Lower leg skin (tissue), 2 donors: Measurements from ENCODE around the gene SAMD14.

DNA sequence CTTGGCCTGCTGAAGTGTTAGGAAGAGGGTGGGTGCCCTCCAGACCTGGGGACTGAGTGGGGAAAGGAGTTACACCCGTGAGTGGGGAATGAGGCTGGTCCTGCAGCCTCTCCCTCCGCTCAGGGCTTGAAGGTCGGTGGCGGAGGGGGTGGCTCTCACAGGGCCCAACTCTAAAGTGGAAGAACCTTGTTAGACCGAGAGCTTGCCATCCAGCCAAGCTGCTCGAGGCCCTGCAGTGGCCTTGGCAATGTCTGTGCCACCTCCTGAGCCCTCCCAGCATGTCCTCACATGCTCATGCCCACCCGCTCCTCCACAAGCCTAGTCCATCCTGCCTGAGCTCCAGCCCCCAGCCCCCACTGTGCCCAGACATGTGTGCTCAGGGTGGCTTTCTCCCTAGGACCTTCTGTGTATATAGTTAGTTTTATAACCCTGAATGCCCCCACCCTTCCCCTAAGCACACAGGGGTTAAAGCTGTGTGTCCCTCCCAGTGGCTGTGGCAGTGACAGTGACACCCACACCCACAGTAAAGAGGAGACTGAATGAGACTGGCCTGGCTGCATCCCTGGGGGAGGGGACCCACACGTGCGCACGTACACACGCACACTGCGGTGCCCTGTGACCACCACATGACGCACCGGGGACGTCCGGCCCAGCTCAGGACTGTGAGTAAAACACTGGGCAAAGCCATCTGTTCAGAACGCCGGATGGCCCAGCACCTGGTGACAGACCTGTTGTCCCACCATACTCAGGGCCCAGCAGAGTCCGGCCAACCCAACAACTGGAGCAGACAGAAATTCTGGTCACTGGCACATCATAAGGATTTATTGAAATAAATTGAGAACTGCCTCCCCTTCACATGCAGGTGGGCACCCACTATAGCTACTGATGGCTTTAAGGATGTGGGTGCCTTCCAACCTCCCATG, 15.6 kb downstream of the PDK2 start:
- PRO-cap, result bidirectional peak, plus-strand start at position 695 of the sequence, minus-strand start at position 501 of the sequence
- RAMPAGE, long total RNA, 2 experiments, result no peak in any of the 2 experiments

GRCh38 chr17:50111961-50112786, 17.0 kb downstream of the PDK2 start:
- PRO-cap, result no peak
- RAMPAGE, long total RNA, 2 experiments, result no peak in any of the 2 experiments

- PRO-cap, result no peak
- RAMPAGE, long total RNA, 2 experiments, result no peak in any of the 2 experiments
Observed at GRCh38 chr17:50128464-50128999, 1.4 kb downstream of the SAMD14 start.

- PRO-cap, result no peak
- RAMPAGE, long total RNA, 2 experiments, result no peak in any of the 2 experiments
Observed at GRCh38 chr17:50129482-50130651, at the start of gene SAMD14. Gene SAMD14, minus strand, starts transcription at chr17:50130160.

DNA sequence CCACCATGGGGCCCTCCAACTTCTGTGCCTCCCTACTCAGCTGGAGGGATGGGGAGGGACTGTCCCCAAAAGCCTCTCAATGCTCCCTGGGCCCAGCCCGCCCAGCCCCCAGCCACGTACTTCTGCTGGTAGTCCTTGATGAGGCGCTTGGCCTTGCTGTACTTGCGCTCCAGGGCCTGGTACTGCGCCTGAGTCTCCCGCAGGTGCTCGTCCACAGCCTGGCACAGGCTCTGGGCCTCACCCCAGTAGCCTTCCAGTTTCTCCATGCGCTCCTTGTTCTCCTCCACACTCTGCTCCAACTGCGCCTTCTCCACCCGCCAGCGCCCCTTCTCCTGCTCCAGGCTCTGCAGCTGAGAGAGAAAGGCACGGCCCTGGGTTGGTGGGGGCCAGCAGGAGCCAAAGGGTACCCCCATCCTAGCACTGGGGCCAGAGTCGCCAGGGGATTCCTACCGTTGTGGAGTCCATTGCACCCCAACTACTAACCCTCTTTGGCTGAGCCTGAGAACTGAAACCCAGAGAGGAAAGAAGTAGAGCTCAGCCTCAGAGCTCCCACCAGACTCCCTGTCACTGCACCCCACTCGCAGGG, 6.0 kb upstream of the SAMD14 start:
- PRO-cap, result no peak
- RAMPAGE, long total RNA, 2 experiments, result no peak in any of the 2 experiments

GRCh38 chr17:50161328-50162173, 4.3 kb upstream of the SGCA start:
- PRO-cap, result unidirectional peak, minus-strand start at chr17:50161596
- RAMPAGE, long total RNA, 2 experiments, result no peak in any of the 2 experiments

DNA sequence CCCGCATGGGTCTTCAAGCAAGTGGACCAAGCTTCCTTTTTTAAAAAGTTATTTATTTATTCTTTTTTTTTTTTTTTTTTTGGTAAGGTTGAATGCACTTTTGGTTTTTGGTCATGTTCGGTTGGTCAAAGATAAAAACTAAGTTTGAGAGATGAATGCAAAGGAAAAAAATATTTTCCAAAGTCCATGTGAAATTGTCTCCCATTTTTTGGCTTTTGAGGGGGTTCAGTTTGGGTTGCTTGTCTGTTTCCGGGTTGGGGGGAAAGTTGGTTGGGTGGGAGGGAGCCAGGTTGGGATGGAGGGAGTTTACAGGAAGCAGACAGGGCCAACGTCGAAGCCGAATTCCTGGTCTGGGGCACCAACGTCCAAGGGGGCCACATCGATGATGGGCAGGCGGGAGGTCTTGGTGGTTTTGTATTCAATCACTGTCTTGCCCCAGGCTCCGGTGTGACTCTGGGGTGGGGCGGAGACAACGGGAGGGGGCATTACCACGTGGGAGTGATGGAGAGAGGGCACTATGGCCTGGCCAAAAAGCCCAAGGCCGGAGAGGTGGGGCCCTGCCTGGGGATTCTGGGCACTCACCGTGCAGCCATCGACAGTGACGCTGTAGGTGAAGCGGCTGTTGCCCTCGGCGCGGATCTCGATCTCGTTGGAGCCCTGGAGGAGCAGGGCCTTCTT, 16.1 kb downstream of the COL1A1 start:
- PRO-cap, result no peak
- RAMPAGE, long total RNA, 2 experiments, result no peak in any of the 2 experiments

- PRO-cap, result no peak
- RAMPAGE, long total RNA, 2 experiments, result no peak in any of the 2 experiments
Observed at GRCh38 chr17:50259707-50260128, 14.5 kb upstream of the TMEM92 start.

DNA sequence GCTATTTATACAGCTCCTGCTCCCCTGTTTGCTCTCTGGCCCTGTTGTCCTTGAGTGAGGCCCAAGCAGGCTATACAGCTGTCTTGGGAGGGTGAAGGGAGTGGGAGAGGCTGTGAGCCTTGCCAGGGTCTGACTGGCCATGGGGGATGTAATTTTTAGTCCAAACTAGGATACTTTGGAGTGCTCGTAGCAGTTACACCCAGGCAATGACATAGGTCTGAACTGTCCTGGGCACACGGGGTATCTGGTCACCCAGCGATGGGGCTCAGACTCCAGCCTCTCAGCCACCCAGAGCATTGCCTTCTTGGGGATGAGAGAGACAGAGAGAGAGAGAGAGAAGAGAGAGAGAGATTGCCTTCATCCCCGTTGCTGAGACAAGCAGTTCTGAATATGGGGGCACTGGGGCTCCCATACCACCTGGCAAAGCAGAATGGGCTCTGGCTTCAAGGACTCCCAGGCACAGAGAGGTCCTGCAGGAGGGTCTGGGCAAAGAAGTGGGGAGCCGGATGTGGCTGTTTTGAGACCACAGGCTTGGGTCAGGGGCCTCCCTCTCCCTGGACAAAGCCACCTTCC, 10.8 kb upstream of the TMEM92 start:
- PRO-cap, result no peak
- RAMPAGE, long total RNA, 2 experiments, result no peak in any of the 2 experiments

DNA sequence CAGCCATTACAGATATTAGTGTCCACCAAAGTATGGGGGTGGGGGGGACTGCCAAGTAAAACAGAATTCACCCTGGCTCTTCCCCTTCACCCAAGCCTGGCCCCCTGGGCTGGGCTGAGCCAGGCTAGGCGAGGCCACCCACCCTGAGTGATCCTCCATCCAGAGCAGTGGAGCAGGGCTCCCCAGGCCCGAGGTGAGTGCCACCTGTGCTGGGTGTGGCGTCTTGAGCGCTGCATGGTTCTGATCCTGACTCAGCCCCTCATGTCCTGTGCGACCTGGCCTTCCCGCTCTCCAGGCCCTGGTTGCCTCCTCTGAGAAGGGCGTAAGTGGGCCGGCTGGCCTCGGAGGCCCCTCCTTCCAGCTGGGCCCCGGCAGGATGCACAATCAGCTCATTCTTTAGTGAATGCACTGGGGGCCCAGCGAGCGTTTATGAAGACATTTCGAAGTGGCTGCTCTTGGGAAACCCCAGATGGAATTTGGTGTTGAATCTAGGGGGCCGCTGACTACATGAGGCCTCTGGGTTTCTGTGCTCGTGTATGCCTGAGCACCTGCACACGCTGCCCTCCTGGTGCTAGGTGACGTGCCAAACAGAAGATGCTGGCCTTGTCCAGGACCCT, 3.8 kb upstream of the TMEM92 start:
- PRO-cap, result bidirectional peak, plus-strand start at position 468 of the sequence, minus-strand start at position 300 of the sequence
- RAMPAGE, long total RNA, 2 experiments, result no peak in any of the 2 experiments

DNA sequence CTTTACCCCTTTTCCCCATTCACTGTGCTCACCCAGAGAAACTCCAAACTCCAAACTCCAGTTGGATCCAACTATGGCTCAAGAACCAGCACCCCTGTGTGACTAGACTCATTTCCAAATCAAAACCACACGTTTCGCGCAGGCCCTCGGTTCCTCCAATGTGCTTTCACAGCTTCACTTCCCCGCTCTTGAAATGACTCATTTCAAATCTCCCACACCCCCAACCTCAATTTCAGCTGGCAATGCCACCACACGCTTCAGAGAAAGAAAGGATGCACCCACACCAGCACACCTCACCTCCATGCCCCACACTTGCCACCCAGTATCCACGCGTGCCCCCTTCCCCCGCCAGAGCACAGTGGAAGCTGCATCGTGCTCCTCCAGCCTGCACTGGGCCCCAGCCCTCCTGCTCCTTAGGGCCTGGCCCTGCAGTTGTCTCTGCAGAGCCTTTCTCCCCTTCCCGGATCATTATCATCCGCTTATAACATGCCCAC, 9.0 kb downstream of the TMEM92 start:
- PRO-cap, result no peak
- RAMPAGE, long total RNA, 2 experiments, result no peak in any of the 2 experiments

DNA sequence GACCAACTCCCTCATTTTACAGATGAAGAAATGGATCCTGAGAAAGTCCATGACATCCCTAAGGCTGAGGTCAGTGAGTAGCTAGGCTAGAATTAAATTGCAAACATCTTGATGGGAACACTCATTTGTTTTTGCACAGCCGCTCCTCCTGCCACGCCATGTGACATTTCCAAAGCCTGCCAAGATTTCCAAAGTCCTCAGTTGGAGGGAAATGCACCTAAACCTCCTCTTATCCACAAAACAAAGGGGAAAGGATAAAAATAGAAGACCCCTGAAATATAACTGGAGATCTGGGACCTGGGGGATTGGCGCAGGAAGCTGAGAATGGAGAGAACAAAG, 15.0 kb downstream of the TMEM92 start:
- PRO-cap, result no peak
- RAMPAGE, long total RNA, 2 experiments, result no peak in any of the 2 experiments

DNA sequence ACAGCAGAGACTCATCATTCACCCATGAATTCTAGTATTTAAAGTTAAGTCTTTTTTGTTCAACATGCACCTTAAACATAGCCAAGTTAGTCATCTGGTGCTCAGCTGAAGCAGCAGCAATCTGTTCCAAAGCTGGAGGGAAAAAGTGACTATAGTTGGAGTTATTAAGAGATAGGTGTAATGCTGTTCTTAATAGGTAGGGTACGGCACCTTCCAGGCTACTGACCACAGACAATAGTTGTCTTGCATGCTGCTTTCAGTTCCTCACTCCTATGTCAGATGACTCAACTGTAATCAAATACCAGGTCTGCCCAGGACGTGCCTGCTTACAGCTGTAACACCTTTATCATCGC, 6.0 kb downstream of the LRRC59 start:
- PRO-cap, result no peak
- RAMPAGE, long total RNA, 2 experiments, result no peak in any of the 2 experiments

DNA sequence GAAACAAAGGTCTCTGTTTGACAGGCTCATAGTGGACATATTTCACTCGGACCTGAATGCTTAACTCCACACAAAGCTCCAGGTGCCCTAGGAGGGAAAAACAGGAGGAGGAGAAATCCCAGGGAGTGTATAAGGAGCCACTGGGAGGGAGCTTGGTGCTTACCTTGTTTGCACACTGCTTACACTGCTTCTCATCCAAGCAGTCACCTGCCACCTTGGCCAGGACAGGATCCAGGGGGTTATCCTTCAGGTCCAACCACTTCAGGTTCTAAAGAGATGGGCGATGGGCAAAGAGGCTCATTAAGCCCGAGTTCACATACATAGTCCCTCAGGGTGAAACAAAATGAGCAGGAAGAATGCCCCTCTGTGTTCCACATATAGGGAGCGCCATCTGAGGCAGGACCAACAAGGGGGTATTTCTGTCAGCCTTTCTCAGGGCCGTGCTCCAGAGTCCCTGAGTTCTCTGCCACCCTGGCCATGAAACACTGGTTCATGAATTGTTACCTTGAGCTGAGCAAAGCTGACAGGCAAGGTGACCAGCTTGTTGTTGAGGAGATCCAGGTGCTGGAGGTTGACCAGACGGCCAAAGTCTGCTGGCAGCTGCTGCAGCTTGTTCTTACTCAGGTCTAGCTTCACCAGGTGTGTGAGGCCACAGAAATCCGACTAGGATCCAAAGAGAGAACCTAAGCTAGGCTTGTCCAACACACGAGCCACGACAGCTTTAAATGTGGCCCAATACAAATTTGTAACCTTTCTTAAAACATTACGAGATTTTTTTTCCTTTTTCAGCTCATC, 4.9 kb downstream of the LRRC59 start:
- PRO-cap, result no peak
- RAMPAGE, long total RNA, 2 experiments, result no peak in any of the 2 experiments

DNA sequence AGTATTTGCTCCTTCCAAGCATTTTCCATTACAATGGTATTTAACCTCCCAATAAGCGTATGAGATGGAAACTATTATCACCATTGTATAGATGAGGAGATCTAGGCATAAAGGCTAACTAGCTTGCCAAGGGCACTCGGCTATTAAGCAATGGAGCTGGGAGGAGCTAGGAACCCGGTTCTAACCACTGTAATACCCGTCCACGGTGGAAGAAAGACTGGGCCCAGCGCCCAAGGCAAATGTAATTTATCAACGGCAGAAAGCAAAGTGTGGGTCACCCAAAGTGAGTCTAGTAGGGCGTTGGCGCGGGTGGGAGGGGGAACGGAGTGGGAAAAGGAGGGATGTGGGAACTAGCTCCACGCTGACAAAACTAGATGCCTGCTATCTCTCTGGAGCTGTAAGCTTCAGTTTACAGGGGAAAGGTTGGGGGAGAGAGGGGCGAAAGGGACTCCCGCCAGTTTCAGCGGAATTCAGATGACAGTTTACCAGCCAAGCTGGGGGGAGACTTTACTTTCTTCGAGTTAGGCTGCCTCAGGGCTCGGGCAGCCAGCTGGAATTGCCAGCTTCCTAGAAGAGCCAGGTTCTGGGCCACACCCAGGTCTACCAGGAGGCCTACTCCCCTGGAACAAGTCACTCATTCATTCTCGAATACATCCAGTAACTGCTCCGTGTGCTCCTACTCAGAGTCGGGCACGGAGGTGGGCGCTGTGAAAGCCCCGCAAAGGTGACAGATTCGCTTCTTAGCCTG, 928 bp downstream of the LRRC59 start:
- PRO-cap, result unidirectional peak, plus-strand start at position 641 of the sequence
- RAMPAGE, long total RNA, 2 experiments, result no peak in any of the 2 experiments

DNA sequence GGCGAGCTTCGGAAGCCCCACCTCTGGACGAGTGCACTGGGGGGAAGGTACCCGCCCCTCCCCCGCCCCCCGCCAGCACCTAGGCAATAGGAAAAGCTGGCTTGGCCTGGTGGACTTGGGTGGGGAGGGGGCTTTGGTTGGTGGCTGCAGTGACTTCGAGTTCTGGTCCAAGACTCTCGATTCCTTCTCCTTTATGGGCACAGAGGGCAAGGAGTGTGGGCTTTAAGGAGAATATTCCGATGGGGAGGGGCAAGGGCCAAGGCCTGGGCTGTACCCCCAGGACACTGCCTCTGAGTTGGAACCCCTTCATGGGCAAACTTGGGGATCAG, 401 bp downstream of the ACSF2 start:
- PRO-cap, result no peak
- RAMPAGE, long total RNA, 2 experiments, result no peak in any of the 2 experiments

DNA sequence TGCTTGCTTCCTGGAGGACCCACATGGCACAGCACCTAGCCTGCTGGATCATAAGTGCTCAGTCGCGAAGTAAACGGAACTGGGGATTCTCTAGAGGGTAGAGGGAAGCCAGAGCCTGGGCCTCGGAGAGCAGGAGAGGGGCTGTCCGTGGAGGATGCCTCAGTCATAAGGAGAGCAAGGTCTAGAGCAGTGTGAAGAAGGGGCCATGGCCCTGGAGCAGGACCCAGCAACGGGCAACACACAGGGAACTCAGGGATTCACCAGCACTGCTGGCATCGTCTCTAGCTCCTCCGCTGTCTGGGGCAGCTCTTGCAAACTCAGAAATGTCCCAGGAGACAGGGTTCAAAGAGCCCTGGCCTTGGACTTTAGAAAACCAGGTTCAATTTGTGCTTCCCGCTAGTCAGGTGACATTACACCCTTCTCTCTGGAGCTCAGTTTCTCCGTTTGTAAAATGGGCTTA, 2.1 kb upstream of the MYCBPAP start:
- PRO-cap, result no peak
- RAMPAGE, long total RNA, 2 experiments, result no peak in any of the 2 experiments

DNA sequence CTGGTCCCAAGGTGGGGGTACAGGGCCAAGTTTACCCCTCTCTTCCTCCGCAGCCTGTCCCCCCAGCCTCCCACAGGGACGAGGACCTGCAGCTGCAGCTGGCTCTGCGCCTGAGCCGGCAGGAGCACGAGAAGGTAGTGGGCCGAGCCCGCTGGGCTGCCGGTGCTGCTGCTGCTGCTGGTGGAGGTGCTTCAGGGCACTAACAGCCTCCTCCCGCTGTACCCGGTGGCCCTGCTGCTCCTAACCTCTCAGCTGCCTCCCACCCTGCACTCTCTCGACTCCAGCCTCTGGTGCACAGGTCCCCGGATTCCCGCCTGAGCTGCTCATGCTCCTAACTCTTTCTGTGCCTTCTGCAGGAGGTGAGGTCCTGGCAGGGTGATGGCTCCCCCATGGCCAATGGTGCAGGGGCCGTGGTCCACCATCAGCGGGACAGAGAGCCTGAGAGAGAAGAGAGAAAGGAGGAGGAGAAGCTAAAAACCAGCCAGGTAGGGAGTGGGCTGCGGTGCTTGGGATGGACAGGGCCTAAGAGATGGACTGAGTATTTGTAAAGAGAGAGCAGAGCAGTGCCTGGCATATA, 6.4 kb downstream of the EPN3 start:
- PRO-cap, result no peak
- RAMPAGE, long total RNA, 2 experiments, result no peak in any of the 2 experiments

DNA sequence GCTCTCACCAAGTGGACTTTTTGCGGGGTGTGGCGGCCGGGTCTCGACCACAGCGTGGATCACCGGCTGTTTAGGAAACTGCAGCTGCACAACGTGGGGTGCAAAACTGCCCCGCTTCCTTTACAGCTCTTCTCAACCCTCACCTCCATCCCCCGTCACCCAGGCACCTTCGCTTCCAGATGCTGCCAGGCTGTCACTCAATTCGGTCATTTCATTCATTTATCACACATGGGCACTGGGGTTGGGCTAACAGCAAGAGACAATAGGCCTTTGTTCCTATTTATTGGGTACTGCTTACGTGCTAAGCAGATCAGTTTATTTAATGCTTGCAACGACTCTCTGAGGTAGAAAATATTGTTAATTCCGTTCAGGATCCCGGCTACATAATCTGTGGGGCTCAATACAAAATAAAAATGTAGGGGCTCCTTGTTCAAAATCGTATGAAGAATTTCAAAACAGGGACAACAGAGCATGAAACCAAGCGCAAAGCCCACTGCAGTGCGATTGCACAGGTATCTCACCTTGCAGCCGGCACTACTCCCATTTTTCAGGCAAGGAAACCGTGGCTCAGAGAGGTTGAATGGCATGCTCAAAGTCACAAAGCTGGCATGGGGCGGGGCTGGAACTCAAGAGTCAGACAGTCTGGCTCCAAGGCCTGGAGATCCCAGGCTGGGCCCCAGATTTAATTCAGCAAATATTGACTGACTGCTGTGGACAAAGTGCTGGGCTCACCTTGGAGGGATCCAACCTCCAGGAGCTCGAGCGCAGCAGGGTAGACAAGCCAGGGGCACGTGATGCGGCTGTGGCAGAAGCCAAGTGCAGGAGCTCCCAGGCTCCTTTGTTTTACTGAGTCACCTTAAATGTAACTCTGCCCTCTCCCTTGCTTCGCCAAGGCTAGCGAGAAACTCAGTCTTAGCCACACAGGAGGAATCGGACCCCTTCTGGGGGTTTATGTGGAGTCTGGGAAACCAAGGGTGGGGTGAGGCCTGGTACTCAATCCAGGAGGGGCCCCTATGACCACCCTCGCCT, 4.3 kb upstream of the SPATA20 start:
- PRO-cap, result no peak
- RAMPAGE, long total RNA, 2 experiments, result no peak in any of the 2 experiments

DNA sequence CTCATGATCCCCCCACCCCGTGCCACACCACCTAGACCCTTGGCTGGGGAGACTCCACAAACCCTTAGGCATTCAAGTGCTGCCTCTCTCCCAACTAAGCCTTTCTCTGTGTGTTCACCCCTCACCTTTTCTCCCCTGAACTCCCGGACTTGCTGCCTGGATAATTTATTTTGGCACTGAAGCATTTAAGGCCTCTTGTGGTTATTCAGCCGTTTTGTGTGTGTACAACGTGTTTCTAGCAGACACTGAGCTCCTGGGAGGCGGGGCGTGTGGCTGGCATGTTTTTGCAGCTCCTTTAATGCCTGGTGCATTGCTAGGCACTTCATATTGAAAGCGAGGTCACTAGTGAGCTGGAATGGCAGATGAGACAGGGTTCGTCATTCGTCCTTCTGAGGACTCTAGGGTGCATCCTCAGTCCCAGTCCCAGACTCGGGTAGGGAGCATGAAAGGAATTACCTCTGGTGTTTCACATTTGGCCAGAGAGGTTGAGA, 28.8 kb downstream of the CACNA1G start:
- PRO-cap, result no peak
- RAMPAGE, long total RNA, 2 experiments, result no peak in any of the 2 experiments